Measurements from ENCODE around the genes CD19, NFATC2IP and SPN.

DNA sequence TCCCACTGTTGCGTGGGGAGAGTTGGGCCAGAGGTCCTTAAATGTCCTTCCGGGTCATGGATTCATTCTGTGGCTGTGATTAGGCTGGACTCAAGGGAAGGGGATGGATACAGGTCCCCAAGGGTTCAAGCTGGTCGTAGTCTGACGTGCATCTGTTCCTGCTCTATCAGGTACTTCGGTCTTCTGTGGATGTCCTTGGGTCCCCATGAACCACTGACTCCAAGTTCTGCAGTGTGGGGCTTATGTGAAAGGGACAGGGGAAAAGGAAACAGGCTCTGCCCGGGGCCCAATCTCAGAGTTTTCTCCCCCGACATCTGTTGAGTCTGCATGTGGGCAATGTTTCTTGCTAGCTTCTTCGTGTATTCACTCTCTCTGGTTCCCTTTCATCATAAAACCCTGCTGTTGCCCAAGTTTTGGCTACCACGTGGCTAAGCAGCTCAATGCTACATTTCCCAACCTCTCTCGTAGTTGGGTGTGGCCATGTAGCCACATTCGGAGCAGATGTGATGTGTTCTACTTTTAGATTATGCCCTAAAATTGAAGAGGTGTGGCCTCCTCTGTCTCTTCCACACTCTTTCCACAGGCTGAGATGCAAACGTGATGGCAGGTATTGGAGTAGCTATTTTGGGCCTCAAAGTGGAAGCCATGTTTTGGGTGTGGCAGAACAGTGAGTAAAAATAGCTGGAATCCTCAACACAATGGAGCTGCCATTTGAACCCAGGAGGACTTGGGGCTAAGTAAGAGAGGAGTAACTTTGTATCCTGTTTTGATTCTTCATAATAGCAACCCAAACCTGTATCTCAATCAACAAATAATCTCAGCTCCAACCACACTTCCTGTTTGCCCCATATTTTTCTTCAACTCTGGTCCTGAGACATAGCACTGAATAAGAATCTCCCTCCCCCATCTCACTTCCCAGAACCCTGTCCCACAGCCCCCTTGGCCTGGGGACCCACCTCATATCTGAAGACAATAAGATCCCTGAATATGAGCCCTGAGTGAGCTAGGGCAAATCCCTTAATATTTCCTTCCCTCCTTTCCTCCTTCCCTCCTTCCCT lies 4.2 kb downstream of the NUPR1 start:
- RRBS = no CpG with 5 or more reads among the region's 12 CpGs

- RRBS = 76% methylated on average over 9 of the region's 22 CpGs
Measured at GRCh38 chr16:28882613-28883214, 4.4 kb downstream of the ATP2A1 start.

DNA sequence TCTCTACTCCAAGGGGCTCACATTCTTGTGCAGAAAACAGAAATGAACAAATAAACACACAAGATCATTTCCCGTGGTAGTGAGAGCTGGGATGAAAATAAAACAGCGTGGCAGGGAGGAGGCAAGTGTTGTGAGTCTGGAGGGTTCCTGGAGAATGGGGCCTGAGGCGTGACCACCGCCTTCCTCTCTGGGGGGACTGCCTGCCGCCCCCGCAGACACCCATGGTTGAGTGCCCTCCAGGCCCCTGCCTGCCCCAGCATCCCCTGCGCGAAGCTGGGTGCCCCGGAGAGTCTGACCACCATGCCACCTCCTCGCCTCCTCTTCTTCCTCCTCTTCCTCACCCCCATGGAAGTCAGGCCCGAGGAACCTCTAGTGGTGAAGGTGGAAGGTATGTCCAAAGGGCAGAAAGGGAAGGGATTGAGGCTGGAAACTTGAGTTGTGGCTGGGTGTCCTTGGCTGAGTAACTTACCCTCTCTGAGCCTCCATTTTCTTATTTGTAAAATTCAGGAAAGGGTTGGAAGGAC lies at the start of gene CD19:
CD19 (plus strand) TSS at position 271 of the 524 bp plus-strand sequence.
- RRBS = no CpG with 5 or more reads among the region's 11 CpGs

DNA sequence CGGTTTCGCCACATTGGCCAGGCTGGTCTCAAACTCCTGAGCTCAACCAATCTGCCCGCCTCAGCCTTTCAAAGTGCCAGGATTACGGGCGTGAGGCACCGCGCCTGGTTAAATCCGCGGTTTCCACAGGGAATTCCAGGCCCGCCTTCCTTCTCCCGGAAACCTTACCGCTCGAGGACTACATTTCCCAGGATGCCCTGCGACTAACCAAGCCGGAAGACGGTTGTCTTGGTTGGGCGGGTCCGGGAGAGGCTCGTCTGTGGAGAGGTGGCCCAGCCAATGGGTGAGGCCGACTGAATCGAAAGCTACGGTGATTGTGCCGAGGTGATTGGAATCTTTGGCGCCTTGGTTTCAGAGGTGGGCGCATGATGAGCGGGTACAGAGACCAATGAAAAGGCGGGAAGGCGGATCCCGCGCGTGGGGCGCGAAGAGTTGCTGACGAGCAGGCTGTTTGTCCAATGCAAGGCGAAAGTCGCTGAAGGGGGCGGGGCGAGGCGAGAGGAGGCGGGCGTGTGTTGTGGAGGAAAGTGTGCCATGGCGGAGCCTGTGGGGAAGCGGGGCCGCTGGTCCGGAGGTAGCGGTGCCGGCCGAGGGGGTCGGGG lies at the start of gene NFATC2IP:
NFATC2IP (plus strand) TSS at position 460 of the 602 bp plus-strand sequence.
- RRBS = 4% methylated on average over 8 of the region's 49 CpGs

DNA sequence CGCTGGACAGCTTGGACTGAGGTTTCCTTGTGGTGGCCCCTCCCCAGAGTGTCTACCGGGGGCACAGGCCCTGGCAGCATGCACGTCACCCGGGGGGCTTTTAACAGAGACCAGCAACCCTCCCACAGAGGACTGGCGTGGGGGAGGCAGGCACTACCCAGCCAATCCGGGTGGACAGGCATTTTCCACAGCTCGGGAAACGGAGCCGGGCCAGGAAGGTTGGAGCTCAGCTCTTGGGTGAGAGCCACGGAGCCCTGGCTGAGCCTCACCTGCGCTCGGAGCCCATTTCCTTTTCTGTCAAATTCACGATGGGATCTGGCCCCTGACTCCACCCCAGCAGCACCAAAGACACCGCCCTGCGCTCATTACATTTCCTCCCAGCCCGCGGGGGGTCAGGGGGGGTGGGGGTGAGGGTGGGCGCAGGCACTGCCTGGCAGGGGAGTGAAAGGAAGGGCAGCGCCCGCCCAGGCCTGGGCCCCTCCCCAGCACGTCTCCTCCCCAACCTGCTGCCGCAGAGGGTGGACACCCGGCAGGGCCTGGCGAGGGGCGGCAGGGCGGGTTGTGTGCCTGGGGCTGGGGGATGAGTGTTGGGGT lies 145.3 kb downstream of the LAT start:
- RRBS = no CpG with 5 or more reads among the region's 26 CpGs

- RRBS = 100% methylated on average over 1 of the region's 16 CpGs
Measured at GRCh38 chr16:29130765-29131315, 146.0 kb downstream of the LAT start.

DNA sequence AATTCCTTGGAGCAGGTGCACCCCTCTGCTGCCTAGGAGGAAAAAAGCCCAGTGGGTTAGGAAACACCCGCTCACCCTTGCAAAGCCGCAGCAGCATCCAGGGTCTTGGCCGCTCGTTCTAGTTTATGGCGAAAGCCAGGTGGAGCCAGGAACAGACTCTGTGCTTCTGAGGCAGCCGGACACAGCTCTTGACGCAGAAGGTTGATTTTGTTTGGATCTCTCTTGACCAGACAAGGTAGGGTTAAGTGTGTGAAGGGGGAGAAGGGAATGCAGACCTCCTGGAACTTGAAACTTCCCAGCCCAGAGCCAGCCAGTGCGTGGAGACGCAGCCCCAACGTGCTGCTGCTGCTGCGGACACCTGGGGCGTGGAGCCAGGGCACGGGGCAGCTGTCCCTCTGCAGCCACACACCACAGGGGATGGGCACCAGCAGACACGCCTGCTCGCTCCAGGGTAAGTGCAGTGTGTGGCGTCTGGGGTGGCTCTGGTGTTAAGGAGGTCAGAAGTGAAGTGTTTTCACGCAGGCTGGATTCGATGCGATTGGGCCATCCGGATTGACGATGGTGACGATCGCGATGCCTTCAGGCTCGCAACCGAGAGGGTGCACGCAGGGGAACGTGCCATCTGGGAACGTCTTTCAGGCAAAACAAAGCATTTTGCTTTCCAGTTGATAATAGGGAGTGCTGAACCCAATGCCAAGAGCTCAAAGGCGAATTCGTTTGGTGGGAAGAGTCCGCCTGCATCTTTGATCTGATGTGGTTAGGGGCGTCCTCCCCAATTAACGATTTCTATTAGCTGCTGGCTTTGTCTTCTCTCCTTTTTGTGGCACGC lies 154.7 kb downstream of the LAT start:
- RRBS = no CpG with 5 or more reads among the region's 35 CpGs

- RRBS = no CpG with 5 or more reads among the region's 17 CpGs
Measured at GRCh38 chr16:29156817-29157639, 172.2 kb downstream of the LAT start.

- RRBS = no CpG with 5 or more reads among the region's 14 CpGs
Measured at GRCh38 chr16:29266326-29267056, 140.0 kb downstream of the NPIPB11 start.

GRCh38 chr16:29273493-29273950 lies 133.0 kb downstream of the NPIPB11 start:
- RRBS = no CpG with 5 or more reads among the region's 3 CpGs

DNA sequence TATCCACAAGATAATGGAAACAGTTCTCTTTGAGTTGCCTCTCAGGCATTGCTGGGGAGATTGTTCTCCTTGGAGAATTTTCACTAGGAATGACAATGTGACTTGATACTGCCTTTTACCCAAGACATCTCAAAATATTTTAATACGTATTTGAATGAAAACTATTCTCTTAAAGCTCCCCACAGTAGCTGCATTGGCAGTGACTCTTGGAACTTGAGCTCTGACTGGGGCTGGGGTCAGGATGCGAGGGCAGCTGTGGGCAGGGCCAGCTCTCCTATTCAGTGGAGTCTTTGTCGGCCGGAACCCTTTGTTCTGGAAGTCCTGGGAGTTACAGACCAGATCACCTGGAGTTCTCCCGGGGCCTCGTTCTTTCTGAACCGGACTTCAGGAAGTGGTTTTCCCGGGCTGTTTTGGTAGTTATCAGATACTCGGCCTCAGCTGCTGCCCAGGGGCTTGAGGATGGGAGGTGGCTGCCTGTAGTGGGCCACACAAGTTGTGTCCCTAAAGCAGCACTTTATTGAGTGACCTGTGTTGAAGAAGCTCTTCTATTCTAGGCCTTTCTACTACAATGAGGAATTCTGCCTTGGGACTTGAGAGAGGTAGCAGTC lies 84.9 kb downstream of the NPIPB11 start:
- RRBS = 100% methylated on average over 1 of the region's 9 CpGs

DNA sequence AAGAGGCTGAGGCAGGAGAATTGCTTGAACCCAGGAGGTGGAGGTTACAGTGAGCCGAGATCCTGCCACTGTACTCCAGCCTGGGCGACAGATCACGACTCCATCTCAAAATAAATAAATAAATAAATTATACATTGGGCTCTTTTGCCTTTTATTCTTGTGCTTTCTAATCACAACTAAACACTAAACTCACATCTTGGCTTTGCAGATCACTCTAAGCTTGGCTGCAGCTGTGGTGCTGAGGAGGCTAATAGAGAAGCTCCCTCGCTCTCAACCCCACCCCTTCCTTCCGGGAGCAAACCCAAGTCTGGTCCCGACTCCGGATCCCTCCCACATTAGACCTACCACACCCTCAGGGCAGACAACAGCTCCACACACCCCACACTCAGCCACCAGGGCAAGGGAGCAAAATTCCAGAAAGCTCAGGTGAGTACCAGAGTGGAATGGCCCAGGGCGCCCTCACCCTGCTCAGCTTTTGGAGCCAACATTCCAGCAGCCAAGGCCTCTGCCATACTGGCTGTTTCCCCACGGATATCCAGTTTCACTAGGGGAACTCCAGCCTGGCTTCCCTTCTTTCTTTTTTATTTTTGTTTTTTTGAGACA lies 9.9 kb downstream of the SULT1A4 start:
- RRBS = no CpG with 5 or more reads among the region's 9 CpGs

DNA sequence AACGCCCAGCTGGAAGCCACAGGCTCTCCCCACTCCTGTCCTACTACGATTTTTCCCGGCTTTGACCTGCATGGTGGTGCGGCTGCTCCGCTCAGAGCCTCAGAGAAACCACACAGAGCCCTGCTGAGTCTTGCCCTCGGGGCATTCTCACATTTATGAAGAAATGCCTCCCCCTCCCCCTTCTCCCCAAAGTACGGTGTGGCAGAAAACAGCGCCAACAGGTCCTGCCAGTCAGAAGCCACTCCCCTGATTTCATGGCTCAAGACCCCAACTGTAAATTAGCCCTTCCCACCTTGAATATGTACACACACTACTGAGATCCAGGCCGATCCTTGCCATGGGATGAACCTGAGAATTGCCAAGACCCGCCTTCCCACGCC lies 51.5 kb upstream of the SPN start:
- RRBS = no CpG with 5 or more reads among the region's 11 CpGs

DNA sequence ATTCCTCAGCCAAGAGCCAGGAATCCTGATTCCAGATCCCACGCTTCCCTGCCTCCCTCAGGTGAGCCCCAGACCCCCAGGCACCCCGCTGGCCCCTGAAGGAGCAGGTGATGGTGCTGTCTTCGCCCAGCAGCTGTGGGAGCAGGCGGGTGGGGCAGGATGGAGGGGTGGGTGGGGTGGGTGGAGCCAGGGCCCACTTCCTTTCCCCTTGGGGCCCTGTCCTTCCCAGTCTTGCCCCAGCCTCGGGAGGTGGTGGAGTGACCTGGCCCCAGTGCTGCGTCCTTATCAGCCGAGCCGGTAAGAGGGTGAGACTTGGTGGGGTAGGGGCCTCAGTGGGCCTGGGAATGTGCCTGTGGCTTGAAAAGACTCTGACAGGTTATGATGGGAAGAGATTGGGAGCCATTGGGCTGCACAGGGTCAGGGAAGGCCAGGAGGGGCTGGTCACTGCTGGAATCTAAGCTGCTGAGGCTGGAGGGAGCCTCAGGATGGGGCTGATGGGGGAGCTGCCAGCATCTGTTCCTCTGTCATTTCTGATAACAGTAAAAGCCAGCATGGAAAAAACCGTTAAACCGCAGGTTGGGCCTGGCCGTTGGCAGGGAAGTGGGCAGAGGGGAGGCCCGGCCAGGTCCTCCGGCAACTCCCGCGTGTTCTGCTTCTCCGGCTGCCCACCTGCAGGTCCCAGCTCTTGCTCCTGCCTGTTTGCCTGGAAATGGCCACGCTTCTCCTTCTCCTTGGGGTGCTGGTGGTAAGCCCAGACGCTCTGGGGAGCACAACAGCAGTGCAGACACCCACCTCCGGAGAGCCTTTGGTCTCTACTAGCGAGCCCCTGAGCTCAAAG lies at the start of gene SPN:
SPN (plus strand) TSS at position 228 of the 838 bp plus-strand sequence.
- RRBS = no CpG with 5 or more reads among the region's 20 CpGs

- RRBS = no CpG with 5 or more reads among the region's 15 CpGs
Measured at GRCh38 chr16:29673993-29674648, 4.9 kb upstream of the QPRT start.

DNA sequence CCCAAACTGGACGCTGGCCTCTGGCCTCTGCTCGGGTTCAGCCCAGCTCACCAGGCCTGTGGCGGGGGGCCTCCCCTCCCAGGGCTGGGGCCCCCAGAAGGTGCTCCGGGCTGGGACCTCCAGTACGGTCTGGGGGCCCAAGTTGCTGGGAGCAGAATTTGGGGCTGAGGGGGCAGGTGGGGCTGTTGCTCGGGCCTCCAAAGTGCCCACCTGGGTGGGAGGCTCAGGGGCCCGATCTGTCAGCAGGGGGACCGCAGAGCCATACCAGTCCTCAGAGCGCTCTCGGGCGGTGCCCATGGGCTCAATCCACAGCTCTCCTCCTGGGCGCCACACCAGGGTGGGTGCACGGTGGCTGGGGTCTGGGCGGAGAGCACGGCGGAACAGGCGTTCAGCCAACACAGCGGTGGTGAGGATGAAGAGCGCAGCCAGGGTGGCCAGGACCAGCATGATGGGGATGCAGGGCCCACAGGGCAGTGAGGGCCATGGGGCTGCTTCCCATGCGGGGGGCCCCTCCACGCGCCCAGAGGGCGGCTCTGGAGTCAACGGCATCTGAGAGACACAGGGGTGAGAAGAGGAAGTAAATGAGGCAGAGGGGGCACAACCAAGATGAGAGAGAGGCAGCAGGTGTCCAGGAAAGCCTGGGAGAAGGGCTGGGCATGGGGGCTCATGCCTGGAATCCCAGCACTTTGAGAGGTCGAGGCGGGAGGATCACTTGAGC lies 1.2 kb downstream of the C16orf54 start:
- RRBS = no CpG with 5 or more reads among the region's 26 CpGs

- RRBS = 6% methylated on average over 4 of the region's 79 CpGs
Measured at GRCh38 chr16:29805601-29806267, 595 bp upstream of the MAZ start.

- RRBS = 6% methylated on average over 46 of the region's 101 CpGs
Measured at GRCh38 chr16:29807083-29807989, 1.0 kb downstream of the MAZ start.

DNA sequence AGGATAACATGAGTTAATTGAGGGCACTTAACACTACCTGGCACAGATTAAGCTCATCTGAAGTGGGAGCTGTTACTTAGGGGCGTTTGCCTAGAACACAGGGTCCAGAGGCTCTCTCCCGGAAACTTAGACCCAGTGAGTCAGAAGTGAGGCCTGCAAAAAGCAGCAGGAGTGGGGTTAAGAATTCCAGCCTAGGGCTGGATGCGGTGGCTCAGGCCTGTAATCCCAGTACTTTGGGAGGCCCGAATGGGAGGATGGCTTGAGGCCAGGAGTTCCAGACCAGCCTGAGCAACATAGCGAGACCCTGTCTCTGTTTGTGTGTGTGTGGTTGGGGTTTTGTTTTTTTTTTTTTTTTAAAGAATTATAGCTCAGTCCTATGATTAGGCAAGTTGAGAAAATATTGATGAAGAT lies 1.5 kb downstream of the MVP start:
- RRBS = no CpG with 5 or more reads among the region's 5 CpGs

GRCh38 chr16:29974051-29975210 lies 763 bp downstream of the TAOK2 start:
- RRBS = 4% methylated on average over 21 of the region's 45 CpGs